NCI-H460 (cell line): ENCODE measurements around the gene GLI2.

DNA sequence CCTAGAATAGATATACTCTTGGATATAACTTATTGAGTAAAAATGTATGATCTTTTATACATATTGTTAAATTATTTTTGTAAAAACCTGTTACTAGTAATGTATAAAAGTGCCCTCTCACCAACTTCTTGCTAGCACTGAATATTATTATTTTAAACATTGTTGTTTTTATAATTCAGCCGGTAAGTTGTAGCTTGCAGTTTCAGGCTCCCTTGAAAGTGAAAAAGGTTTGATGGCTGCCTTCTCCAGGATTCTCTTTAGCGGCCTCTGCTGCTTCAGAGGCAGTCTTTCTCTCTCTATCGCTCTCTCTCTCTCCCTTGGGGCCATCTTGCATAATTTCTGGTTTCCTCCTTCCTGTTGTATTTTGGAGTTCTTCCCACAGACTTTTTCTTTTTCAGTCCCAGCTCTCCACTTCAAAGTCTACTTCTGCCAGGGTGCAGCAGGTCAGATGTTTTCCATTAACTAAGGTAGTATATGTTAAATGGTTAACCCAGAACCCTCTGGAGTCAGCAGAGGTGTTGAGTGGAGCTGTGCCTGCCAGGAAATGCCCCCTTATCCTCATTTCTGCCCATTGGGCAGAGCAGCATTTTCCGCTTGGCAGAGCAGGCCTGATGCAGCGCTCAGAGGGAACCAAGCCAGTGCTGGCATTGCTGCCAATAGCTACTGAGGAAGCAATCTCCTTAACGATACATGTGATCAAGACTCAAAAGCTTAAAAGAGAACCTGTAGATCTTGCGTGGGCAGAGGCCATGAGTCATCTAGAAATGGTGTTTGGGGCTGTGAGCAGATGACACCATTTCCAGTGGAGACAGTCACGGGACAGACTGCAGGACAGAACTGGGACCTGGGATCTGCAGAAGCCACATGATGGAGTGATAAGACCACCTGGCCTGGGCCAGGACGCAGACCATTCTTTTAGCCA, 20.7 kb downstream of the DBI start:
RAMPAGE:
- cytosol, long total RNA: no peak
- long total RNA: no peak
- nucleus, long total RNA: no peak

RAMPAGE:
- cytosol, long total RNA: no peak
- long total RNA: no peak
- nucleus, long total RNA: no peak
Measured at GRCh38 chr2:119402605-119402963, 29.1 kb upstream of the TMEM37 start.

DNA sequence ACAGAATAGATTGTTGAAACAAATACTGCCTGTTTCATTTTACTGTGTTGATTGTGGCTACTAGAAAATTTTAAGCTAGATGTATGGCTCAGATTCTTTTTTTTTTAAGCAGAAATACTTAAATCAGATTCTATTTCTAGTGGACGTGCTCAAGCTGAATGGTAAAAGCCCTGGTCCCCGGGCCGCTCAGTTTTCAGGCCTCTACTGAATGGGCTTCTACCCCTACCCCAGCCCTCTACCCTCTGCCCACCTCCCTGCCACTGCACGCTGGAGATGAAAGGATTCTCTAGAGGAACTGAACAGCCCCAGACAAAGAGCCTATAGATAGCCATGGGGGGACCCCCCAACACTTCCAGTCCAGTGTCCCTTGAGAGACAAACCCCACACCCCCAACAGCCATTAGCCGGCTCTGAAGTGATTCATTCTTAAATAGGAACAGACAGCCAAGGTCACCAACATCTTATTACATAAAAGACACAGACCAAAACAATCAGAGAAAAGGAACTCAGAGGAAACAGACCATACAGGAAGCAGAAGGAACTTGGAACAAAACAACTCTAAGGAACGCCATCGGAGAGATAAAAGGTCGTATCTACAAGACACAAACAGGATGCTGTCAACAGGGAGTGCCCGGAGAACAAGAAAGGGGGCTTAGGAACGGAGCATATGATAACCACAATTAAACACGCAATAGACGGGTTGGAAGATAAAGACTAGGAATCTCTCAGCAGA, 23.5 kb downstream of the TMEM37 start:
RAMPAGE:
- cytosol, long total RNA: no peak
- long total RNA: no peak
- nucleus, long total RNA: no peak

GRCh38 chr2:119464779-119465372, 33.2 kb downstream of the TMEM37 start:
RAMPAGE:
- cytosol, long total RNA: no peak
- long total RNA: no peak
- nucleus, long total RNA: no peak

DNA sequence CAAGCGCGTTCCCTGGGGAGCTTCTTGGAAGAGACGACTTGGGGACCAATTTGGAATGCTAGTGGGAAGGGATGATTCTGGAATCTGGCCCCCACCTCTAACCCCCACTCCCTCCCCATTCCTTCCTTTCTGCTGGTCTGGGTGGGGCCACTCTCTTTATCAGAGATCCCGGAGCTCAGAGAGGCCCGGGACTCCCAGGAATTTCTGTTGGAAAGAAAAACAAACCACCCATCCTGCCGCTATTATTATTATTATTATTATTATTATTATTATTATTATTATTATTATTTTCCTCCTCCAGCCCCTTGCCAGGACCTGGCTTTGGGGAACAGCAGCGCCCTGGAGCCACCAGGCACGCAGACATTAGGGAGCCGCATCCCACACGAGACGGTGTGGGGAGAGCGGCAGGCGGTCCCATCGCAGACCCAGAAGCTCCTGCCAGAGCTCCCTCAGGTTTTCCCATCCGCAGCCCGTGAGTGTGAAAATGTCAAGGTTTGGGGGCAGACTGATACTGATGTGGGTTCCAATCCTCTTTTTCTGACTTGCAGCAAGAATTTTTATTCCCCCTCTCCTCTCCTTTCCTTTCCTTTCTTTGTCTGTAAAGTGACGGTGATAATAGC, 1.0 kb downstream of the SCTR start:
RAMPAGE:
- cytosol, long total RNA: no peak
- long total RNA: no peak
- nucleus, long total RNA: no peak

DNA sequence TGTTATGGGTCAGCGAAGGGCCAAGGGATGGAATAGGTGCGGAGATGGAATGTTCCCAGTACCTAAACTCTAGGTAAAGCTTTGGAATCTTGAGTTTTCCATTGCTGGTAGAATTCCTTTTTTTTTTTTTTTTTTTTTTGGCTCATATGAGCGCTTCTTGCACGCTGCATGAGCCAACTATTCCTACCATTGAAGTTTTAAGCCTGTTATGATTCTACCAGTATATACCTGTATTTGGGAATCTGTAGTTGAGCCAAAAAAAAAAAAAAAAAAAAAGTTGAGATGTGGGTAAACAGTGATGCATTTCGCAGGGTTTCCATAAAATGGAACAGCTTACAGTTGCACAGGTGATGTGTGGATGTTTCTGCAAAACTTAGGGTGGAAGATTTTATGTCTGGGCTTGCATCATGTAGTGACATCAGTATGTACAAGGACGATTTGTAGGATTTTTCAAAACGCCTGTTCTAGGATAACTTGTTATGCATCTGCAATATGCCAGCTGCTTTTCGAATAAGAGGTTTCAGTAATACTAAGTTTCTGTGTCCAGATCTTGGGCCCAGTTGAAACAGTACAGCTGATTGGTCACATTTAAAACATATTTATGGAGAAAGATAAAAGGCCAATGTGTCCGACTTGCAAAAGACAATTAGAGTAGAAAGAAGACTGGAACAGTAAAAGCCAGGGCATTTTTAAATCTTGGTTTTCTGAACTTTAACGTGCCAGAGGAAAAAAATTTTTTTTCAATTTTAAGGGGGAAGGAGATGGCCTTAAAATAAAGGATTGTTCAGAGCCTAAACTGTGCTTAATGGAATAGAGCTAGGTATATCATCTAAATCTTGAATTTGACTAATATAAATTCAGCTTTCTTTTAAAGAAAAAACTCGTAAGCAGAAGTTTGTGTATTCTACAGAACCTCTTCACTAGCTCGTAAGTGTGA, 1.2 kb downstream of the PTPN4 start:
RAMPAGE:
- cytosol, long total RNA: no peak
- long total RNA: no peak
- nucleus, long total RNA: no peak

DNA sequence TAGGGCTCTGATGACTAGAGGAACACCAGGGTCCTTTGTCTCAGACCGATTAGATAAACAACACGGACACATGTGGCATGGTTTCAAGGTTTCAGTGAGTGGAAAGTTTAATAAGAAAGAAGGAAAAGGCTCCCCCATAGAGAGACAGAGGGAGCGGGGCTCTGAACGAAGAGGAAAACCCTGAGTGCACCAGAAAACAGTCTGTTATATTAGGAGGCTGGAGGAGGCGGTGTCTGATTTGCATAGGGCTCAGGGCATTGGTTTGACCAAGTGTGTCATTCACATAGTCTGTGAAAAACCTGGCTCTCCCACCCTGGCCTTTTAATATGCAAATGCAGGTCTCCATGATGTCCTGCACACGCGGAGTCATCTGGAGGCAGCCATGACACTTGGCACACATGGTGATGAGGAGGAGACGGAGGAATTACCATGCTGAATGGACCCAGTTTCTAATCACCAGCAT, 94.1 kb downstream of the PTPN4 start:
RAMPAGE:
- cytosol, long total RNA: no peak
- long total RNA: no peak
- nucleus, long total RNA: no peak

RAMPAGE:
- cytosol, long total RNA: no peak
- long total RNA: no peak
- nucleus, long total RNA: no peak
Measured at GRCh38 chr2:120348230-120348661, 2.3 kb downstream of the INHBB start.

GRCh38 chr2:120545824-120546709, 189.6 kb upstream of the GLI2 start:
RAMPAGE:
- cytosol, long total RNA: no peak
- long total RNA: no peak
- nucleus, long total RNA: no peak

RAMPAGE:
- cytosol, long total RNA: no peak
- long total RNA: no peak
- nucleus, long total RNA: no peak
Measured at GRCh38 chr2:120734851-120735365, 760 bp upstream of the GLI2 start.

RAMPAGE:
- cytosol, long total RNA: no peak
- long total RNA: no peak
- nucleus, long total RNA: start-site peak on the plus strand at chr2:120735865-120736173, 9 and 7 reads in 2 replicates
Measured at GRCh38 chr2:120735366-120736411, at the start of gene GLI2. Gene GLI2 (plus strand): TSS chr2:120735868.

GRCh38 chr2:120738706-120739036, 3.0 kb downstream of the GLI2 start:
RAMPAGE:
- cytosol, long total RNA: no peak
- long total RNA: no peak
- nucleus, long total RNA: no peak

GRCh38 chr2:120740782-120741238, 5.1 kb downstream of the GLI2 start:
RAMPAGE:
- cytosol, long total RNA: no peak
- long total RNA: no peak
- nucleus, long total RNA: no peak

DNA sequence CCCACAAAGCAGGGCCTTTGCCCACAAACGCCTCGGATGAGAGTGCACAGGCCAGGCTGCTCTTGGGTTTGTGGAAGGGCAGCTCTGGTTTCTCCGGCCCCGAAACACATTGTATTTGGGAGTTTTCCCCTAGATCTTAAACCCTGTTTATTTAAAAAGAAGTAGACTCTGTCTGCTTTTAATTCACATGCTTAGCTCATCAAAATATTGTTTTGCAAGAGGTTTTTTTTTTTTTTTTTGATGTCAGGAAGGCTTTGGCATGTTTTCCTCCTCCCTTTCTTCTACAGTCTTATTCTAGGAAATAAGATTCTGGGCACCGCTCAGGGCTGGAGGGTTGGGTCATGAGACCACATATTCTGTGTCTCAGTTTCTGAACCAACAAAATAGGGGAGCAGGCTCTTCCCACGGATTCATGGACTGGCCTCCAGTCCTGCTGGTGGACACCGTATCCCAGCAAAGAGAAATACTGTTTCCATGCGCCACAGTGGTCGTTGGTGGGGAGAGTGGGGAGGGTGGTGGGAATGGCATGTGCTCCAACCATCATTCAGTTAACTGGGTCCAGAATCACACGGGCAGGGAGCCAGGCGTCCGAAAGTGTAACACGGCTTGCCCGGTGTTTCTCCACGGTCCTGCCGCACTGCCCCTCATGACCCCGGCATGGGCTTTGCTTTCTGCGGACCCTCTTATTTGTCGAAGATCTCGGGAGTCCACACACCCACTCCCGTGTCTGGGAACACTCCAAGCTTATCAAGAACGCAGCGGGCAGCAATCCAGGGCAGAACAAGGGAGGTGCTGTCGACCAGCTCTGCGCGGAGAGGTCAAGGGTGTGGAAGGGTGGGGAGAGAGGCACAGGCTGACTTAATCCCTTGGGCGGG, 176.6 kb downstream of the GLI2 start:
RAMPAGE:
- cytosol, long total RNA: no peak
- long total RNA: no peak
- nucleus, long total RNA: no peak

GRCh38 chr2:121338215-121338721, 53.3 kb upstream of the TFCP2L1 start:
RAMPAGE:
- cytosol, long total RNA: no peak
- long total RNA: no peak
- nucleus, long total RNA: no peak

RAMPAGE:
- cytosol, long total RNA: no peak
- long total RNA: no peak
- nucleus, long total RNA: no peak
Measured at GRCh38 chr2:121425112-121425663, 140.2 kb upstream of the TFCP2L1 start.

DNA sequence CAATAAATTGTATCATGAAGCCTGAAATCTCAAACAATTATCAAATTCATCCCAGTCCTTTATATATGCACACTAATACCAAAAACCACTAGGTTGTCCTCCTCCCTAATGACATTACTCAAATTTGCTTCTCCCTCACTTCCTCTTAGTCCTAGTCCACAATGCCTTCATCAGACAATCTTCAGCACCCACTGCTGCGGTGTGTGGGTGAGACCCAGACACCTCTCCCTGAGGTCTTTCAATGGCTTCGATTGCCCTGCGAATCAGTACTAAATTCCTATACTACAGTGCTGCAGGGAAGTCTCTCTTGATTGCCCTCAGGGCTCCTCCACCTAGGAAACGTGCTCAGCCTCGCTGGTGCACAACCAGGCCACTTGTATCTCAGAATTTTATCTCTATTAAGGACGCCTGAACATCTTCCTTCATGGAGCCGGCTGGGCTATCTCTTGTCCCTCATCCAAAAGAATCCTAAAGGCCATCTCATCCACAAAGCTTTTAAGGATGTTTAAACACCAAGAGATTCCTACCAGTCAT, 57.9 kb downstream of the CLASP1 start:
RAMPAGE:
- cytosol, long total RNA: no peak
- long total RNA: no peak
- nucleus, long total RNA: no peak

RAMPAGE:
- cytosol, long total RNA: no peak
- long total RNA: no peak
- nucleus, long total RNA: no peak
Measured at GRCh38 chr2:121756155-121756787, 820 bp downstream of the TSN start.

DNA sequence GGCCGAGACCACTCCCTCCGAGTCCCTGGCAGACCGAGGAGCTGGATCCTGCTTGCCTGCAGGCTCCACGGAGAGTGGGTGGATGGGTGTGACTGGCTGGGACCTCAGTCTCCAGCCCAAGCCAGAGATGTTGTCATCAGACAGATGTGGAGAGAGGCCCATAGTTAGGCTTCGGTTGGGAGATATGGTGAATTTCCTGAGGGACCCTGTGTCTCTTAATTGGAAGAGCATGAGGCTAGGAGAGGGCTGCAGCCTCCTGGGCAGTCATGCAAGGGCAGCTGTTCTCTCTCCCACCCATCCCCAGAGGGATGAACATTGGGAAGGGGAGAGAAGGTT, 76.5 kb downstream of the TSN start:
RAMPAGE:
- cytosol, long total RNA: no peak
- long total RNA: no peak
- nucleus, long total RNA: no peak

RAMPAGE:
- cytosol, long total RNA: no peak
- long total RNA: no peak
- nucleus, long total RNA: no peak
Measured at GRCh38 chr2:123133686-123134112, 891.4 kb upstream of the CNTNAP5 start.